Skeletal muscle cell (primary cell): Measurements from ENCODE around the genes CCDC142, DQX1, SEMA4F and REG1B.

GRCh38 chr2:74481860-74482273 lies 931 bp downstream of the CCDC142 start:
- RRBS: no CpG with 5 or more reads among the region's 27 CpGs

- RRBS: no CpG with 5 or more reads among the region's 81 CpGs
Measured at GRCh38 chr2:74482274-74483150, at the start of gene CCDC142. CCDC142 (minus strand) TSS chr2:74482998.

GRCh38 chr2:74497621-74498779 lies 1.4 kb downstream of the LBX2 start:
- RRBS: 5% methylated on average over 20 of the region's 80 CpGs

- RRBS: 1% methylated on average over 1 of the region's 16 CpGs
Measured at GRCh38 chr2:74508206-74508551, 684 bp upstream of the PCGF1 start.

GRCh38 chr2:74525983-74526772 lies at the start of gene DQX1:
DQX1 (minus strand) TSS chr2:74526231.
- RRBS: no CpG with 5 or more reads among the region's 10 CpGs

- RRBS: 71% methylated on average over 4 of the region's 22 CpGs
Measured at GRCh38 chr2:74533583-74534911, 4.3 kb downstream of the HTRA2 start.

GRCh38 chr2:74577276-74578121 lies 23.0 kb downstream of the DOK1 start:
- RRBS: no CpG with 5 or more reads among the region's 6 CpGs

DNA sequence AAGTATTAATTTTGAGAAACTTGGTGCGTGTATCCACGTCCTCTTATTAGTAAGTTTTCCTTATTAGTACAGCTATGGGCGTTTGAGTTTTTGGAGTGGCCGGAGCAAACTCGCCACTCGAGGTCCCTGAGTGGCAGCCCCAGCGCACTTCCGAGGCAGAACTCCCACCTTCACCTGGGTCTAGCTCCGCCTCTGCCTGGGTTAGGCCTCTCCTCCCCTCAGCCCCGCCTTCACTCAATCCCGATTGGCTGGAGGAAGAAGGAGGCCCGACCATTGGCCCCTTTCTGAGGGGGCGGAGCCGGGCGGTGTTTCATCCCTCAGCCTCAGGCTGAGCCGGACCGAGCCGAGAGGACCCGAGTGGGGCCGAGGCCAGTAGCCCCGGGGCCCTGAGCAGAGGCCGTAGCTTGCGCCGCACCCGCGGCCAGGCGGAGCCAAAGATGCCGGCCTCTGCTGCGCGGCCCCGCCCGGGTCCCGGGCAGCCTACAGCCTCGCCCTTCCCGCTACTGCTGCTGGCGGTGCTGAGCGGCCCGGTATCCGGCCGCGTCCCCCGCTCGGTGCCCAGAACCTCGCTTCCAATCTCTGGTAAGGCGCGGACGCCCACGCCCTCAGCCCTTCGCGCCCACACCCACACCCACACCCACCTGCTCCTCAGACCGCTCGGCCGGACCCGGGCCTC lies at the start of gene SEMA4F:
Gene SEMA4F, plus strand, starts transcription at position 308 of the 676 bp plus-strand sequence.
- RRBS: under 1% methylated on average over 22 of the region's 54 CpGs

DNA sequence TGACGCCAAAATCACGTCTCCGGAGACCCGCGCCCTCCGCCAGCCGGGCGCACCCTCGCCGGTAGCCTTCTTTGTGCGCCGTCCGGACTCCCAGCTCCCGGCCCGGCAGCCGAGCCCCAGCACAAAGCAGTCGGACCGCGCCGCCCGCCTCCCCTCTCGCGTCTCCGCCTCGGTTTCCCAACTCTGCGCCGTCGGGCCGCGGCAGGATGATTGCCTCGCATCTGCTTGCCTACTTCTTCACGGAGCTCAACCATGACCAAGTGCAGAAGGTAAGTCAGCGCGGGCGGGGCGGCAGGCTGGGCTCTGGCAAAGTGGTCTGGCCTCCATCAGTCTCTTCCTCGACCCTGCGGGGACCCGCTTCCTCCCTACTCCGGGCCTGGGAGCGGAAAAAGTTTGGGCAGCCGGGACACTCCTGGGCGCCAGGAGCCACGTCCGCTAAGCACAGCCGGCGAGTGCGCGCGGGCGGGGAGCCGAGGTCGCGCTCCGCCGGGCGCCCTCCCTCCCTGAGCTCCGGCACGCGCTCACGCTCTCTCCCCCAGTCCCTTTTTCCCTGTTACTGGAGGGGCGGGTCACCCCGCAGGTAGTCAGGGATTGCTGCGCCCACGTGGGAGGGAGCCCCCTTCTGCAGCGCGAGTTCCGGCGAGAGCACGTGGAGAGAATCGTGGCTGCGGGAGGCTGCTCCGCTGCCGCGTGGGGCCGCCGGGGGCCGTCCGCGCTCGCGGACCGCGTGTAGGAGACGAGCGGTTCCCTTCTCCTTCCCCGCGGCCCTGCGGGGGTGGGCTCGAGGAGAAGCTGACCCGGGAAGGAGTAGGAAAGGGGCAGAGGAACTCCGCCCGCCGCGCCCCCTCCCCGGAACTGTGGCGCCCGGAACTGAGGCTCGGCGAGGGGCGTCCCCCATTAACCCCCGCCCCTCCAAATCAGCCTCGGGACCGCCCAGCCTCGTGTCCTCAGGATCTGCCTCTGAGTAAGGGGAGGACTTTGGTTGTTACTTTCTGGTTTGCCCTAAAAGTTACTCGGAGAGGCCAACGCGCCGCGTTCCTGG lies 769 bp downstream of the HK2 start:
- RRBS: under 1% methylated on average over 34 of the region's 110 CpGs

DNA sequence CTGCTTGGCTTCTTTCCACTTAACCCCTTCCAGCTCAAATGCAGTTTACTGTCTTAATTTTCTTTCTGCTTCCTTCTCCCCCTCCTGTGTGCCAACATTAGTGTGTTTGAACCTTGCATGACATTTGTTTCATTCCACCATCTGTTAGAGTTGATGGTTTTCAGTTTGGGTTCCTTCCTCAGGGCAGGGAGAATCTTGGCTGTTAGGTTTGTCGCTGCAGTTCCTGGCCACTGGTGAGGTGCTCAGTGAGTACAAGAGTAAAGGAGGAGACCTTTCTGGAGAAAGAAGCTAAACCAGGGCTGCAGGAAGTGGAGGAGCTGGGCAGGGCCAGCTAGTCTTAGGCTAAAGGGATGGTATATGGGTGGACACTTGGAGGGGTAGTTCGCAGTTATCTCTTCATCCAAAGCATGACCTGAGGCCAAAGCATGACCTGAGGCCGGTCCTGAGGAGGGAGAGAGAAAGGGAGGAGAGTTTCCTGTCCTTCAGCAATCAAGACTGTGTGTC lies 4.1 kb downstream of the HK2 start:
- RRBS: no CpG with 5 or more reads among the region's 3 CpGs

GRCh38 chr2:74862078-74862922 lies 28.4 kb downstream of the HK2 start:
- RRBS: no CpG with 5 or more reads among the region's 15 CpGs

- RRBS: no CpG with 5 or more reads among the region's 9 CpGs
Measured at GRCh38 chr2:74991839-74992532, 33.5 kb downstream of the POLE4 start.

DNA sequence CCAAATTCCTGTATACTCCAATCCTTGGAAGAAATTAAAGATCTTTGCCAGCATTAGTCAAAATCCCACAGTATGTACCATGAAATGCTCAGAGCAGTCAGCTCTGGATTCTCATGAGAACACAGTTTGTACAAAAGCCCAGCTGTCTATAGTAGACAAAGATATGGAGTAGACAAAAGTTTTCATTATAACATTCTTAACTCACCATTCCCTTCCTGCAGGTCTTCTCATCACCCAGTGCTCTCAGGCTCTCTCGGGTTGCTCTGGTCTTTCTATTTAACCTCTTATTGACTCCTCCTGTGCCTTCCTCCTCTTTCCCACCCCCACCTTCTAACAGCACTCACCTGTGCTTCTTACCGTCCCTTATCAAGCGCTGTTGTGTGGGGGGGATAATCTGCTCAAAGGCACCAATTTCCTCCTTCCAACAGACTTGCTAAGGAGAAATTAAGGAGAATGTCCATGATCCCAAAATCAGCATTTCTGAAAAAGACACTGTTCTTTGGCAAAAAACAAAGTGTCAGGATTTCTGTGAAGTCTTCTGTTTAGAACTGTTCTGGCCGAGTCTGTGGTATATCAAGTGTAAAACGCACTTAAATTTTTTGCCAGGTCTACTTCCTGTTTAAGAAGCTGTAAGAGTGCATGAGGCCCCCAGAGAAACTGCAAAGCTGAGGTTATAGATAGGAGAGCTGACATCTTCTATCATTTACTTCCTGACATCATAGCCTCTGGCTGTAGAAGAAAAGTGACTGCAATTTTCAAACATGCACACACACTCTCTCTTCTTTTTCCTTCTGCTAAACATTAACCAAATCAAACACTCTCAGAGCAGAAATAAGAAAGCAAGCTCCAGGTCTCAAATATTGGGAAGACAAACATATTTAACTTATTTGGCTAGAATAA lies 144.0 kb downstream of the EVA1A start:
- RRBS: no CpG with 5 or more reads among the region's 5 CpGs

DNA sequence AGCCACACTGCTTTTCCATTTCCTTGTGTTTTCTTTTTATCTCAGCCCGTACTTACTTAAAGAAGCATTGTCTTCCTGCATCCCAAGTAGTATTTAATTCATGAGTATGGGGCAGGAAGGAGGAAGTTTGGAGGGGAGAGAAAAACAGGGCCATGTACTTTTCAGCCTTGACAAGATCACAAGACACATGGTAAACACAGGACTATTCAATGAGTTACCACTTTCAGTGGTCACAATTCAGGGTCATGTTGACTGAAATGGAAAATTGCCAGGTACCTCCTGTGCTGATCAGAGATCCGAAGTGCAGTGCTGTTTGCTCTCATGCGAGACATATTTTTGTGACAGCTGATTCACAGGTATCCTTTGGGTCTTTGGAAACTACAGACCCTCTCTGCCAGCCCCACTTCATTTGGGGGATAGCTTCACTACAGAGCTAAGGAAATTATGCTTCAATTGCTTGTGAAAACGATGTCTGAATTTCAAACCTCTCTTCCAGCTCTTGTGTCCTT lies 44.3 kb downstream of the EVA1A start:
- RRBS: no CpG with 5 or more reads among the region's 4 CpGs

DNA sequence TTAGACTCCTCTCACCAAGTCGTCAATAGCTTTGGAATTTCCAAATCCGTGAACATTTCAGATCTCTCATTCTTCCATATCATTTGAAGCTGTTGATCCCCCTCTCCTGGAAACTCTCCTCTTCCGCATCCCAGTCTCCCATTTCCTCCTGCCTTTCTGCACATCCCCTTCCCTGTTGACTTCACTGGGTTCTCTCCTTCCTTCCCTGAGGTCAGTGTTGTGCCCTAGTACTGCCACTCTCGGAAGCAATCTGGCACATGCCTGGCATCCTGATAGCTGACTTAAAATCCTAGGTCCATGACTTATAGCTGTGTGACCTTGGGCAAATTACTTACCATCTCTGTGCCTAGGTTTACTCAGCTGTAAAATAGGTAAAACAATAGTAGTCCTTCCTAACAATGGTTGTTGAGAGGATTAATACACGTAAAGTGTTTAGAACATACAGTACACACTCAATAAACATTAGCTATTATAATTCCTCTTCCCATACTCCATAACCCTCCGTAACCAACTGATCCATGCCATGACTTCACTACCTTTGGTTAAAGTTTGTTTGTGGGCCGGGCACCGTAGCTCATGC lies 9.3 kb downstream of the EVA1A start:
- RRBS: no CpG with 5 or more reads among the region's 8 CpGs

DNA sequence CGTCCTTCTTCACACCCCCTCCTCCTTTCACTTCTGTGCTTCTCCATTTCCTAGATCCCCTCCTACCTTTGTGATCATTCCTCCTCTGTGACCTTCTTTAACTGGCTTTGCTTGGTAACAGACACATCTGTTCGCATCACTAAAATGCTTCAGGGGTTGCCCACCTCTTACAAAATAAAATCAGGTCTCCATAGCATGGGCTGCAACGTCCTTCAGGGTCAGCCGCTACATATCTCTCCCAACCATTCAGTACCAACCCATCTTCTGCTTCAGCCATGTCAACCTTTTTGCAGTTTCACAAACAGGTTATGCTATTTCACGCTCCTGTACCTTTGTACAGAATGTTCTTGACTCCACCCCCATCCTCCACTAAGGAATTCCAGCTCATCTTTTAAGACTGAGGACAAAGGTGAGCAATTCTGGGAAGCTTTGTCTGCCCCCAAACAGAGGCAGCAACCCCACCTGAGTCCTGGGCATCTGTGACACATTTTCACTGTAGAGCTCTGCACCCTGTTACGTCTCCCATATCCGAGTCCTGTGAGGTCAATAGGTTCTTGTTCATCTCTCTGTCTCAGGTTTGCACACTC lies 8.8 kb upstream of the EVA1A start:
- RRBS: no CpG with 5 or more reads among the region's 7 CpGs

GRCh38 chr2:75577158-75577720 lies 16.5 kb upstream of the EVA1A start:
- RRBS: no CpG with 5 or more reads among the region's 1 CpG

DNA sequence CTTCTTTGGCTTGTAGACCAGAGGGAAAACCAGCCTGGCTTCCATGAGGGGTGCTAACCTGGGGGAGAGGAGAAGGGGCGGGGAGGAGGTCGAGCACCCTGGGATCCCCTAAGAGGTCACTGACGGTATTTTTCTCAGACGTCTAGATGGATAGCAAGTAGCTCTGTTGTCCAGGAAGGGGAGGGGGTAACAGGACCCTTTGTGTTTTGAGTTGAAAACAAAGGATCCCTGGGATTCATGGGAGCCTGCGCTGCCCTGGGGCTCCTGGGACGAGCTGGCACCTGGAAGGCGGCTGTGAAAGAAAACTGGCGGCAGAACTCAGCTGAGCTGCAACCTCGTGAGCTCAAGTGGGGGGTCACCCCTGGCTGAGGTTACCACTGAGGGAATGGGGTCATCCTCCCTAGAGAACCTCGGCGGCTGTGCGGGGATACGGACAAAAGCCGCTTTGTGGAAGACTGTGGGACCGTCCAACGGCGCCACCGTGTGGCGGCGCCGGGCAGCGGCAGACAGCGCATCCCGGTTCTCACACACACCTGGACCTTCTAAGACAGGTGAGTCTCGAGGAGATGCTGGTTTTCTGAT lies 37.7 kb upstream of the MRPL19 start:
- RRBS: no CpG with 5 or more reads among the region's 25 CpGs

DNA sequence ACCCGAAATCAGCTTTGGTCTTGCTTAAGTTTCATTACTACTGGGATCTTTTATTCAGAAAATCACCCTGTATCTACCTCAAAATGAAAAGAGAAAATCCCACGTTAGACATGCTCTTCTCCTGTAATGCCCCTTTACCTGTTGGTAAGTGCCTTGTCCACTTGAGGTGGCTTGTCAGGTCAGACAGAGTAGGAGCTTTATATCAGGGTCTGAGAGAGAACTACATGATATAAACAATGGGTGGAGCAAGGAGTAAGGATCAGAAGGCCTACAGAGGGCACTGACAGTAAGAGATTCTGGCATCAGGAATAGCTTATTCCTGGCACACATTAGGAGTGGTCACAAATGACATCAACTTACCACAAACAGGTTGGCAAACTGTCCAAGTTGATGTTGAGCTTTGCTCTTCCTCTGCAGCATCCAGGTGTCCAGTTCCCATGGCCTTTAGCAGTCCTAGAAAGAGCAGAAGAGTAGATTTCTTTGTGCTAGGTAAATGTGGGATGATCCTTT lies at the start of gene REG1B:
Gene REG1B, minus strand, starts transcription at position 173 of the 510 bp plus-strand sequence.
- RRBS: no CpG with 5 or more reads among the region's 2 CpGs